Bronchus fibroblast of lung (primary cell): ENCODE measurements around a stretch of chr11.

DNA sequence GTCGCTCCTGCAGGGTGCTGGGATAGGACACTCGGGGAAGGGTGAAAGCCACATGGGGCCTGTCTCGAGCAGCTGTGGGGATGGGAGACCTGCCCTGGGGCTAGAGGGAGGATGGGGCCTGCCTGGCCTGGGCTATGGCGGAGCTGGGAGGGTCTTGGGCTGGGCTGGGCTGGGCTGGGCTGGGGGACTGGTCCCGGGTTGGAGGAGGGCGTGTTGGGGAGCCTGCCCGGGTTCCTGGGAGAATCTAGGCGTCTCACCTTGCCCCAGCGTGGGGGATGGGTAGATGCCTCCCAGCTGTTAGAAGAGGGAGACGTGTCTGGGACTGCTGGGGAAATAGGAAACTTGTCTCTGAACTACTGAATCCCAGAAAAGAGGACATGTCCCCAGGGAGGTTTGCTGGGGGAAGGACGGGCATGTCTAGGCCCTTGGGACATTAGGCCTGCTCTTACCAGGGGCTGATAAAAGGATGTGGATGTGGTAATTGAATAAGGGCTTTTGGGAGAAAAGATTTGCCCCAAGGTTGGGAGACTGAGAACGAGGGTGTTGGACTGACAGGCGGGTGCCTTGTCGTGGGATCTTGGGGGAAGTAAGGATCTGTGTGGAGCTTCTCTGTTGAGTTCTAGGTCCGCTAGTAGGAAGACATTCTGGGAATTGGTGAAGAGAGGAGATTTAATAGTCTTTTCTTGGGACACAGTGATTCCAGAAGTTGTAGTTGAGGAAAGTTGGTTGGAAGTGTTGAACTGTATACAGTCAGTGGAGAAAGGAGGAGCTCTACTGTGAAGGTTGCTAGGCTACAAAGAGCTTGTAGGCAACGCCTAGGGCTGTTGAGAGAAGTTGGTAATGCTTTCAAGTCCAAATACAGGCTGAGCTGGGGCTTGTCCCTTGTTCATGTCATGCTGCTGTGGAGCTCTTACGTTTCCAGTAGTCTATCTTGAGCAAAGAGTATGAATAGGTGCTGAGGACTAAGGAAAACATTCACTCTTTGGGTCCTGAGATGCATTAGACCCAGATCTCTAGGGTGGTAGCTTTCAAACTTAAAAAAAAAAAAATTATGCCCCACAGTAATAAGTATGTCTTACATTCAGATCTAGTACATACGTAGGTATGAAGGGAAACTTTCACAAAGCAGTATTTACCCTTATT is 839 bp downstream of the TBCEL start:
- RAMPAGE, long total RNA, result no peak

- RAMPAGE, long total RNA, result no peak
These were observed 21.8 kb upstream of the SORL1 start for GRCh38 chr11:121430180-121430791.

- RAMPAGE, long total RNA, result no peak
These were observed 12.3 kb downstream of the SORL1 start for GRCh38 chr11:121464155-121465167.

DNA sequence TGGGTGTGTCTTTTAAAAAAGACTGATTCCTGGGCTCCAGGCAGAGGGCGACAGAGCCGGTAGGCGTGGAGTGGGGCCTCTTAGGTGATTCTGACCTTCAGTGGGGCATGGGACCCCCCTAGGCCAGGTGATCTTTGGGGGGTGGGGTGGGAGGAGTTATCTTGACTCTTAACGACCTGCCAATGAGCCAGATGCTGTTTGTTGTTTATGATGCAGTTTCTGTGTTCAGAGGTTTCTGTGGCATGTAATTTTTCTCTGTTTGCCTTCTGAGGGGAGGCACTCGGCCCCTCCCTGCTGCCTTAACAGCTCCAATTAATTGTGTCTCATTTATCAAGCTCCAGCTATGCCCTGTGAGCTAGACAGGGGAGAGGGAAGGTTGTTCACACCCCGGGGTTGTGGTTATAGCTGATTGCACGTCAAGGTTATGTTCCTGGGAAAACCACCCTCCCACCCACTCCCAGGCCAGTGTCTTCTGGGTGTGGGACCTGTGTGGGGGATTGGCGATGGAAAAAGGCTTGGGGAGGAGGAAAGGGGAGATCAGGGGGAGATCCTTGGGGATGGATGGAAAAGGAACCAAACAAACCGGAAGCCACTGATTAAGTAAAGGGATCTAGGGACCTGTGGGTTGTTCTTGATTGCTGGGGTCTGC is 13.8 kb downstream of the SORL1 start:
- RAMPAGE, long total RNA, result no peak

- RAMPAGE, long total RNA, result no peak
These were observed 26.7 kb downstream of the SORL1 start for GRCh38 chr11:121478702-121479313.

DNA sequence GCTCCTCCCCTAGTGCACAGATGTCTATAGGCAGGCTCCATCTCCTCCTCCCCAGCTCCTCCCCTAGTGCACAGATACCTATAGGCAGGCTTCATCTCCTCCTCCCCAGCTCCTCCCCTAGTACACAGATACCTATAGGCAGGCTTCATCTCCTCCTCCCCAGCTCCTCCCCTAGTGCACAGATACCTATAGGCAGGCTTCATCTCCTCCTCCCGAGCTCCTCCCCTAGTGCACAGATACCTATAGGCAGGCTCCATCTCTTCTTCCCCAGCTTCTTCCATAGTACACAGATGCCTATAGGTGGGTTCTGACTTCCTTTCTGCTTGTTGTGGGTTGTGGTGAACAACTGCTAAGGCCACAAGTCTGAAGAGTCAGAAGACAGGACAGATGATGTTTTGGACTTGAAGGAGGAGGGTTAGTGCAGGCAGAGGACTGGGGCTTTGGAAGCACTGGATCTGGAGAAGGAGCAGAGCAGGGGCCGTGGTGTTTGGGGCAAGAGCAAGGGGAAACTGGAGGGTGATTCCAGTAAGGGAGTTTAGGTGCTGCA is 29.7 kb downstream of the SORL1 start:
- RAMPAGE, long total RNA, result no peak

DNA sequence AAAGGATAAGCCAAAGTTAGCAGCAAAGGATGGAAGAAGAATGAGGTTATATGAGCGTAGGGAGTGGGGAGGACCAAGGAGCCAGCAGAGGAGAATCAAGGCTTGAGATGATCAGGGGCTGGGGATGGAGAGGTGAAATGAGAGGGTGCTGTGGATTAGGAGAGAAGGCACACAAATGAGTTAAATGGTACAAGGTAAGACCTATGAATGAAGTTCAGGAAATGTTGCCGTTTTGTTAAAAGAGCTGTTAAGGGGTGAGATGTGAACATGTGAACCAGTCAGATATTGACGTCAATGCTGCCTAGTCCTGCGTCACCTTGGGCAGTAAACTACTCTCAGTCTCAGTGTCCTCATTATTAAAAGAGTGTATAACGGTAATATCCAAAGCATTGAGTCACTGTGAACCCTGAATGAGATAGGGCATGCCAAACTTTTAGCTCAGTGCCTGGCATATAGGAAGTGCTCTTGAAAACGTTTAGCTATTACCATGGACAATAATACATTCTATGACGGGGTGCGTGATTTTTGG is 33.0 kb downstream of the SORL1 start:
- RAMPAGE, long total RNA, result no peak

DNA sequence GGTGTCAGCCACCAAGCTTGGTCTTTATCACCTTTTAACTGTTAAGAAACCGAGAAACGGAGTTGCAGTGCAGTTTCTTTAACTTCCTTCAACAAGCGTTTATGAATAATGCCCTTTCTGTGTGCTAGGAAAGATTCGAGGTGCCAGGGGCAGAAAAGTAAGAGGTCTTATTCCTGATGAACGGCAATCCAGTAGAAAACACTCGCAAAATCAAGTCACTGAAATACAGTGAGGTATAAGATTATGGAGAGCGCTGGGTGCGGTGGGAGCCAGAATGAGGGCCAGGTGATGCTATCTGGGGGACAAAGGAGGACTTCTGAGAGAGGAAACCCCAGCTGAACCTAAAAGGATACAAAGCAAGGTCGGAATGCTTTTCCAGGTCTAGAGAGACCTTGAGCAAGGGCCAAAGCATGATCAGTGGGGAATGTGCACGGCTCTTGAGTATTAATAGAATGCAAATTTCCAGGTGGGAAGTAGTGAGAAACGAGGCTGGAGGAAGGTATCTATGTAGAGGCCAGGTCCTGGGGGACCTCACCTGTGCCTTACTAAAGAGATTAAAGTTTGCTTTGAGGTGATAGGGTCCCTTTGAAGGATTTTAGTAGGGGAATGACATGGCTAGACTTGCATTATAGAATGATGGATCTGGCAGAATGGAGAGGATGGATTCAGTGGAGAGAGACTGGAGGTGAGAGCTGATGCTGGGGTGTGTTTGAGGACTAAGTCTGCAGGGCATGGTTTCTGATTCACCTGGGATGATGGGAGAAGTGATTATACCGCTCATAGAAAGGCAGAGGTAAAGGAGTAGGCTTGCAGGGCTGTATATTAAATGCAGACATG is 84.8 kb downstream of the SORL1 start:
- RAMPAGE, long total RNA, result no peak

DNA sequence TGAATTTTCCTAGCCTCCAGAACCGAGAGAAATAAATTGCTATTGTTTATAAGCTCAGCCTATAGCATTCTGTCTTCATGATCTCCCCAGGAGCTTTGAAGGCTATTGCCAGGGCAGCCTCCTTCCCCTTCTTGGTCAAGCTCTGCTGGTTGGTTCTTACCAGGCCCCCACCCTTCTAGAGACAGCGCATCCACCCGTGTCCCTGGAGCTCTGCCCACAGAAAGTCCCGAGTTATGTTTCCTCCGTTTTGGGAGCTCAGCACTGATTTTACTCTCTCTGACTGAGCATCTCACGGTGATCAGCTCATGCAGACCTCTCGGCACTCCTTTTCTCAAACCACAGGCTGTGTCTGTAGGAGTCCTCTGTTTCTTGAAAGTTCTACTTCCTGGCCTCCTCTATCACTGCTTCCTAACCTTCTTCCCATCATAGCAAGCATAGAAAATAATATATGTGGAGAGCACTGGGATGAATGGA is 124.5 kb downstream of the SORL1 start:
- RAMPAGE, long total RNA, result no peak

- RAMPAGE, long total RNA, result no peak
These were observed 134.5 kb downstream of the SORL1 start for GRCh38 chr11:121586701-121587018.

DNA sequence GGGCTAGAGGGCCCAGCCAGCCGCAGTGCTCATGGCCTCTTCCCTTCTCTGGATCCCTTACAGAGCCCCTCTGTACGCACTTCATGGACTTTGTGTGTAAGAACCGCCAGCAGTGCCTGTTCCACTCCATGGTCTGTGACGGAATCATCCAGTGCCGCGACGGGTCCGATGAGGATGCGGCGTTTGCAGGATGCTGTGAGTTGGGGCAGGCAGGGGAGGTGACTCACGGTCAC is 135.8 kb downstream of the SORL1 start:
- RAMPAGE, long total RNA, result no peak

- RAMPAGE, long total RNA, result no peak
These were observed 160.4 kb downstream of the SORL1 start for GRCh38 chr11:121612475-121612990.

DNA sequence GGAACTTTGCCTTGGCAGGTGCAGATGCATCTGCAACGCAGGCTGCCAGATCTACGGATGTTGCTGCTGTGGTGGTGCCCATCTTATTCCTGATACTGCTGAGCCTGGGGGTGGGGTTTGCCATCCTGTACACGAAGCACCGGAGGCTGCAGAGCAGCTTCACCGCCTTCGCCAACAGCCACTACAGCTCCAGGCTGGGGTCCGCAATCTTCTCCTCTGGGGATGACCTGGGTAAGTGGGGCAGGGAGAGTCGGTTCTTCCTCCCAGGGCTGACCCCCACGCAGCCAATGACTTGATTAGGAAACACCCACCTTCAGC is 175.4 kb downstream of the SORL1 start:
- RAMPAGE, long total RNA, result no peak

DNA sequence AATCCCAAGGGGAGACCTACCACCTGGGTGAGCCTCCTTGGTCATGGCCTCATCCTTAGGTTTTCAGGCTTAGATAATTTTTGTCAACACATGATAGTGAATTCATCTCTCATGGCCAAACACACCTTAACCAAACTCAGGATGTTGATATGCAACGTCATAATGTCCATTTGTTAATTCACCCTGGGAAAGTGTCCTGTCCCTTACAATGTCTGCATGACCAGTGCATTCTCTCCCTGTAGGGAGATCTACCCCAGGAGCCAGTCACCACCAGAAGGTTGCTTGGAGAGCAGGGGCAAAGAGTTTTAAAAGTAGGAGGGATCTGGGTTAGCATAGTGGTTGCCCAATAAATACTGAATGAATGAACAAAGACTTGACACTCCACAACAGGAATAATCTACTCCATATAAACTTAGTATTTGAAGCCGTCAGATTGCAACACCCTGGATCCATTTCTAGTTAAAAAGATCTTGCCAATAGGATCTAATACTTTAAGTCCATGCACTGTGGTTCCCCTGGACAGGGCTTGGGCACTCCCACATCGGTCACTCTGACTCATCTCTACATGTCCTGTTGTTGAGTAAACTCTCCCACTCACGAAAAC is 182.5 kb downstream of the SORL1 start:
- RAMPAGE, long total RNA, result no peak

- RAMPAGE, long total RNA, result no peak
These were observed 219.3 kb downstream of the SORL1 start for GRCh38 chr11:121671025-121672233.

- RAMPAGE, long total RNA, result no peak
These were observed 211.9 kb downstream of the BLID start for GRCh38 chr11:121904033-121904599.

GRCh38 chr11:121929559-121930674 is 186.1 kb downstream of the BLID start:
- RAMPAGE, long total RNA, result no peak

GRCh38 chr11:122099050-122100072 is 16.7 kb downstream of the BLID start:
- RAMPAGE, long total RNA, result no peak

GRCh38 chr11:122209824-122210527 is 94.0 kb upstream of the BLID start:
- RAMPAGE, long total RNA, result no peak

GRCh38 chr11:122559671-122560117 is 95.8 kb upstream of the UBASH3B start:
- RAMPAGE, long total RNA, result no peak